Right ventricle myocardium (tissue), 1 donor: Measurements from ENCODE around the gene P3H2.

DNA sequence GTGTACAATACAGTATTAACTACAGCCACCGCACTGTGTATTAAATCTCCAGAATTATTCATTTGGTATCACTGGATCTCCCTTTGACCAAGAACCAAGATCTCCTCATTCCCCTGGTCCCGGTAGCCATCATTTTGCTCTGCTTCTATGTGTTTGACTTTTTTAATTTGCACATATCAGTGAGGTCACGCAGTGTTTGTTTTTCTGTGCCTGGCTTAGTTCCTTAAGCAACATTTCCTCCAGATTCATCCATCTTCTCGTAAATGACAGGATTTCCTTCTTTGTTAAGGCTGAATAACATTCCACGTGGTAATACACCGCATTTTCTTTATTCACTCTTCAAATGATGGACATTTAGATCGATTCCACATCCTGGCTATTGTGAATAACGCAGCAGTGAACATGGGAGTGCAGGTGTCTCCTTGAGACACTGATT lies 212.0 kb downstream of the LPP start:
- PRO-cap, 2 experiments, result no peak in any of the 2 experiments

DNA sequence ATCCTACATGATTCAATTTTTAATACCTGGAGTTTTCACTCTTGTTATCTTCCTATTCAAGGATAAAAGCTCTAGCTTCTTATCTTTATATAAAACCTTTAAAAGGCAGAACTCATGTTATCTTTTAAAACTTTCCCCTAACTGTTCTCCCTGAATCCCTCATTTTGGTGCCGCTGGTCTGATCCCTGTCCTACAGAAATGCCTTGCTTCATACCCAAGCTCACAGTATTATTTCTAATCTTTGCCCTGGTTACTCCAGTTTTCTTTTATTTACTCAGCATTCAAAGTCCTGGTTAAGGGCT lies 247.2 kb downstream of the LPP start:
- PRO-cap, 2 experiments, result no peak in any of the 2 experiments

DNA sequence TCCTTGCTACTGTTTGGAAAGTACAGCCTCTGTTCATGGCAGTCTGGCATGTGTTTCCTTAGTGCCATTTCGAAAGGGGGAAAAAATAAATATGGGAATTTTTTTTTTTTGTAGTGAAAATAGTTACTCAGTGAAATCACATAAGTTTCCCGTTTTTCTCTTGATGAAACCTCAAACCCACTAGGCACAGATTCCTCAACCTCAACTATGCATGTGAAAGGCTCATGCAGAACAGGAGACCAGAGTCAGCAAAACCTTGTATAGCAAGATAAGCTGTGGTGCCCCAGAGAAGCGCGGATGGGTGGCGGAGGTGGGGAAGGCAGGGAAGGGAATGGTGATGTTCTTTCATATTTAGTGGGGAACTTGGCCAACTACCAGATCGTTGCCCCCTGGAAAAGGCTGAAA lies 353.4 kb downstream of the LPP start:
- PRO-cap, 2 experiments, result no peak in any of the 2 experiments

GRCh38 chr3:188609345-188609970 lies 455.5 kb downstream of the LPP start:
- PRO-cap, 2 experiments, result no peak in any of the 2 experiments

DNA sequence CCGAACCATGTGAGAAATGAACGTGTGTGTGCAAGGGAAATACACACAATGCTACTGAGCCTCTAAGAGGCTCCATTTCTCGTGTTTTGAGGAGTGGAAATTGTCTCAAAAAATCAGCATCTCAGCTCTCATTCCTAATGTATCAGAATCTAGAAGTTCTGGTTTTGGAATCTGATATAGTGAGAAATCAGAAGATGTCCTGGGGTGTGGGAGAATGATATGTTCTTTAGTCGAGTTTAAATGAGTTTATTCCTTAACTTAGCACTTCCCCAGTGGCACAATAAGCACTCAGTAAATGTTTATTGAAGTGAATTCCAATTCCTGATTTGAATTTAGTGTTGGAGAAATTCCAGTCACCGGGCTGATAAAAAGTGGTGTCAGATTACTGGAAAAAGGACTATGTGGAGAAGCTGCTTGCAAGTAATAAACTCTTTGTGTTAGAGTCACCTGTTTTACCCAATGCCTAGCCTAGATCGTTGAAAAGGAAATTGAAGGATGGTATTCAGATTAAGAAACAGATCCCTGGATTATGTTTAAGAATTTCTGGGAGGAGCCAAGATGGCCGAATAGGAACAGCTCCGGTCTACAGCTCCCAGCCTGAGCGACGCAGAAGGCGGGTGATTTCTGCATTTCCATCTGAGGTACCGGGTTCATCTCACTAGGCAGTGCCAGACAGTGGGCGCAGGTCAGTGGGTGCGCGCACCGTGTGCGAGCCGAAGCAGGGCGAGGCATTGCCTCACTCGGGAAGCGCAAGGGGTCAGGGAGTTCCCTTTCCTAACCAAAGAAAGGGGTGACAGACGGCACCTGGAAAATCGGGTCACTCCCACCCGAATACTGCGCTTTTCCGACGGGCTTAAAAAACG lies 481.8 kb downstream of the LPP start:
- PRO-cap, 2 experiments, result no peak in any of the 2 experiments

DNA sequence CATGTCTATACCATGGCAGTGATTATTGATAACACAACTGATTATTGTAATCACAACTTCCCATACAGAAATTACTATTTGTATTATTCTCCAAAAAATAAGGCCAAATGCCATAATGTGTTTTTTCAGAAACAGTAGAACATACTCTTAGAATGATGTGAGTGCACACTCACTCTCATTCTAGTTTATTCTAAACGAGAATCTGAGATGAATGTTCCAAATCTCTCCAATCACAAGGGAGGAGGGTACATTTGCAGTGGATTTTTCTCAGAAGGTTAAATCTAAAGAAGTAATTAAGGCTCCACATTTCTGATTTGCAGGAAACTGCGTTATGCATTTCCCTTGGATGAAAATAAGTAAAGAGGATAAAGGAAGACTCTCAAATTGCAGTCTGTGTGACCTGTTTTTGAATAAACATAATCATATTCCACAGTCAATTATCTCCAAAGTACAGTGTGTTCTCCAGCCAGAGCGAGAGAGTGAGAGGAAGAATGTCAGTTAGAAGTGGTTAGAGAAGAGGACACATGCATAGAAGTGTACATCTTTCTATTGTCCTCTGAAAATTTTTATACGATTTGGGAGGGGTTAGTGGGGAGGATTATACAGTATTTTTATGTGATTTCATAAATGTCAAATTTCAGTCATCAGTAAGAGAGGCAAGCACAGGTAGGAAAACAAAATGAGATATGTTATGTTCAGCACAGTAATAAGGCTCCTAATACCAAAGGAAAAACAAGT lies 487.0 kb downstream of the LPP start:
- PRO-cap, 2 experiments, result no peak in any of the 2 experiments

GRCh38 chr3:188772675-188773343 lies 399.0 kb upstream of the TPRG1 start:
- PRO-cap, 2 experiments, result no peak in any of the 2 experiments

DNA sequence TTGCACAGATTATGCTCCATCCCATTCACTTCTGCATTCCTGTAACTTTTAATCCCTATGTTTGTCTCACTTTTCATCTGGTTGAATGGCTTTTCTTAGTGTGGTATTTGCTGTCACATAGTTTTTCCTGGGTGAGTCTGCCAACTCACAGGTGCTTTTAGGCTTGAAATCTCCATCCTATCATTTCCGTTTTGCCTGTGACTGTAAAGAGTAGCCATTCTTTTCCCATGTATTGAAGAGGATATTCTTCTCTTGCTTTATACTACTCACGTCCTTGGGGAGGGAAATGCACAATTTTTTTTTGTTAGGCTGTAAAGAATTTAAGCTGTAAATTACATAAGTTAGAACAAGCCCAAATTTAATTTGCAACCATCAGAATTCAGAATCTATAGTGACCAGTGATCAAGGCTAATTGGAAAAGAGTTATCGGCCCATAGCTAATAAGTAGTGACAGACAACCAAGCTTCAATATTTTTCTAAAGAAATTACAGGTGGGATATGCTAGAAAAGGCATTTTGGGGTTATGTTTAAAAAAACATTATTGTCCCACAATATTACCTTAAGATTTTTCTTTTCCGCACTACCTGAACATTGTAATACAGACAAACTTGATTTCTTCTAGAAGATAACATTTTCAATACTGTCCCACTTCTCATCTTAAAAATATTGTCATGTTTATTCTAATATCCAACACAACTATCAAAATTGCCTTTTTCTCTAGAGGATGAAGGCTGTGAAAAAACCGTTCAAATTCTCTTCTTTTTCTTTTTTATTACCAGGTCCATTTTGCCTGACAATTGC lies 296.9 kb upstream of the TPRG1 start:
- PRO-cap, 2 experiments, result no peak in any of the 2 experiments

DNA sequence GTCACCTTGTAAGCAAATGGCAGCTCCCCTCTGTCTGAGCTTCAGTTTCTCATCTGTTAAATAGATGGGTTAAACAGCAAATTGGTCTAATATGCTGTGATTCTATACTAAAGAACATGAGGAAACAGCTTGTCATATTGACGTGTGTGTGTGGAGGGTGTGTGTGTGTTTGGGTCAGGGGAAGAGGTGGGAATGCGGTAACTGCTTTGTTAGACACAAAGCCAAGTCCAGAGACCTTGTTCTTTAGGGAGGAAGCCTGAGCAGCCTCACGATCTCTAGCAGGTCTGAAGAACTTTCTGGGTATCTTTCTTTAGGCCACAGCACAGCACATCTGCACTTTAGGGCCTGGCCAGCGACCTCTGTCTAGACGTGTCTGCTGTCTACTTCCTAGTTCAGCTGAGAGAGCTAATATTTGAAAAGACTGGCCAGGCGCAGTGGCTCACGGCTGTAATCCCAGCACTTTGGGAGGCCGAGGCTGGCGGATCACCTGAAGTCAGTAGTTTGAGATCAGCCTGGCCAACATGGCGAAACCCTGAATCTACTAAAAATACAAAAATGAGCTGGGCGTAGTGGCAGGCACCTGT lies 220.0 kb upstream of the TPRG1 start:
- PRO-cap, 2 experiments, result no peak in any of the 2 experiments

DNA sequence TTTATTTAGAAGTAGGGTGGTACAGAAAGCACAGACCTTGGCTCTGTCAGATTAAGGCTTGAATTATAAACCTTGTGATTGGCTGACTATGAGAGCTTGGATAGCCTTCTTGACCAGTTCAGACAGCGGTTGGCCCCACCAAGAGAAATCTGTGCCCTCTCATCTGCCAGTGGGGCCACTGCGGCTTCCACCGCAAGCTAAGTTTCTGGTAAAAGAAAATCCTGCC lies 71.2 kb upstream of the TPRG1 start:
- PRO-cap, 2 experiments, result no peak in any of the 2 experiments

DNA sequence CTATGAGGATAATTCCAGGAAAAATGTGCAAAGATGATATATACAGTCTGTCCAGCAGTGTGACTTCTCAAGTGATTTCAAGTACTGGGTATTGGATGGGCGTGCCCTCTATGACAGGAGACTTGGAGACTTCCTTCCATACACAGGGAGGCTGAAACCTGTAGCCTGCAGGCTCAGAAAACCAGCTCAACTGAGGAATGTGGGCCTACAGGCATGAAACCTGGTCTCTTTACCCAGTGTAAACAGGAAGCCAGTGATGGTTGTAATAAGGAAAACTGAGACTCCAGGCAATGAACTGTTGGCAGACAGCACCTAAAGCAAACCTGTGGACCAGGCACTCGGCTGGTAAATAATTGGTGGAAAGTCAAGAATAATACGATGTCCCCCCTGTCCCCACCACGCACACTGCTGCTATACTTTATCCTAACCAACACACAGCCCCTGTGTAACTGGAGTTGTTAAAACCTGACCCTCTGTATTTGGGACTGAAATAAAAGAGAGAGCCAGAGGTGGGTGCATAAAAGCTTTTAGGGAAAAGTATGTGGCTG lies 144.6 kb downstream of the TPRG1 start:
- PRO-cap, 2 experiments, result no peak in any of the 2 experiments

- PRO-cap, 2 experiments, result peak in 1 of 2 experiments; most common plus-strand start chr3:189814054 (in 1); most common minus-strand start chr3:189813916 (in 1)
These were observed 182.6 kb downstream of the TP63 start for GRCh38 chr3:189813605-189814347.

DNA sequence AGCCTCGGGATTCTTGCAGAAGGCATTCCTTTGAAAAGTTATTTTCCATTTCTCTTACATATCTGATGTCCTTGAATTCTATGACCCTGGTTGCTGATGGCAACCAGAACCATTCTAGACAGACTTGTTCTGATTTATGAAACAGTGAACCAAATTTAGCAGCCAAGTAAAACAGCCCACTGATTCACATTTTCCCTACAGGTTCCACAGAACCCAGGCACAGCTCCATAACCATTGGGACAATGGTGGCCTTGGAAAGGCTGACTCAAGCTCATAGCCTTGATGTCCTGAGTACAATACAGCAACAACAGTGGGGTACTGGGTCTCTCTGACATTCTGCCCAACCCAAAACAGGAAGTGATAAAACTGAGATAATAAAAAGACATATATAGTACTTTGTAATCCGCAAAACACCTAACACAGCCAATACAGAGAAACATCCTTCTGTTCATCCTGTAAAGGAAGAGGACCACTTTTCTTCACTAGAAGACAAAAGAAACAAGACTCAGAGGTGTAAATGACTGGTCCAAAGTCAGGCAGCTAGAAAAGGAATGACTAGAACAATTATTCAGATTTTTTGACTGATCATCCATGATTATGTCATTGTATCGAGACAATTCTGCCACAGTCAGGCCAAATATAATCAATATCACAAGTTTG lies 26.2 kb downstream of the P3H2 start:
- PRO-cap, 2 experiments, result no peak in any of the 2 experiments

DNA sequence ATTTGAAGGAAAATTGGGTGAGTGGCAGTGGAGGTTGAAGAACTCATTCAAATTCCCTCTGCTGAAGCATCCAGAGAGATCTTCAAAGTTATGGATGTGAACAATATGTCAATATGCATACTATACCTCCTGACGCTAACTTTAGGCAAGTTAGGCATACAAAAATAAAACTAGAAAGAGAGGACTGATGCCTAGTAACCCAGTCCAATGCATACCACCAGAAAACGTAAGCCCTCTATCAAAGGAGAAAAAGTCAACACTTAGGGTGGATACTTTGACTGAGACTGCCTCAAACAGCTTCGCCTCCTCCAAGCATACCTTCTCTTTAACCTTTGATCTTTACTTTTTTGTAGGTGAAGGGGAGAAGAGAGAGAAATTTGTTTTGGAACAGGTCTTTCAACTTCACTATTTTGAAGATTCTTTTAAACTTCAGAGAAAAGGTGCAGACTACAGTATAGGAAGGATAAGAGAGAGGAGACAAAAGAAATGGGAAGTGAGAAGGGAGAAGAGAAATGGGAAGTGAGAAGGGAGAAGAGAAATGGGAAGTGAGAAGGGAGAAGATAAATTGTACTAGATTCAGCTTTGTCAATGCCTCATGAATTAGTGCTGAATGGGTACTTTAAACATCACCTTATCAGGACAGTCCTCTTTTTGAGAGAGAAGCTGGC lies 1.2 kb downstream of the P3H2 start:
- PRO-cap, 2 experiments, result no peak in any of the 2 experiments

DNA sequence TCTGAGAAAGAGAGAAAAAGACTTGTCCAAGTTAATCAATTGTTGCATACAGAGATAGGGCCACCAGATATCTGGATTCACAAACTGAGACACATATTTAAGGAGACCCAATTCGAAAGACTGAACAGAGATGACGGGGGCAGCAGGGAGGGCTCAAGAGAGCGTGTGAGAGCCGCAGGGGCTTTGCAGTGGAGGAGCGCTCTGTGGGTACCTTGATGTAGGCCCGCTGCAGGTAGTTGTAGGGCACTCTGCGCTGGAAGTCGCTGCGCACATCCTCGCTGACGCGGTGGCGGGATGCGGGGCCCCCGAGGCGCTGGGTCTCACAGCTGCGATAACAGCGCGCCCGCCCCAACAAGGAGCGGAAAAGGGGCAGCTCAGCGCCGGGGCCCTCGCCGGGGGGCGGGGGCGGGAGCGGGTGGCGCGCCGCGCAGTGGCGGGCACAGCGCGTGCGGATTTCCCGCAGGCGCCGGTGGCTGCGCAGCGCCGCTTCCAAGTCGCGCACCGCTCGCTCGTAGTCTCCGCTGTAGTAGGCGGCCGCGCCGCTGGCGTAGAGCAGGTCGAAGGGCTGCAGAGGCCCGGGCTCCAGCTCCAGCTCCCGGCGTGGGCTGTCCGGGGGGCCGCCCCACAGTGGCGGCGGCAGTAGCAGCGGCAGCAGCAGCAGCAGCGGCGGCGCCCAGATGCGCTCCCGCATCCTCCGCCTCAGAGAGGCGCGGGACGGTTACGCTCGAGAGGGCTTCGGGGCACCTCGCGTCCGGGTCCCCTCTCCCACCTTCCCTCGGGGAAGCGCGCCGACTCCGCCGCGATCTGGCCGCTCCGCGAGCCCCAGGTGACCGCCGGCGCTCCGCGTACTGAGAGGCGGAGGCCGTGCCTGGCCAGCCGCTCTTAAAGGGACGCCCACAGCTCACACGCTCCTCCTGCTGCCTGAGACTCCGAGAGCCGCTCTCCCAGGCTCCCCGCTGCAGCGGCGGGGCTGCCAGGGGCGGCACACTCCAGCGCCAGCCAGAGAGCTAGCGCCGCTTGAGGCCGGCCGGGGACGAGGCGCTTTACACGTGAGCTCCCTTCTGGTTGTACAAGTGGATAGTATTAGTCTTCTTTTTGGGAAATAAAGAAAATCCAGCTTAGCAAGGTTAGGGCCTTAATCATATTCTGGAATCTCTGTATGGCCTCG lies at the start of gene P3H2:
Gene P3H2 (minus strand): TSS at position 857 of the 1,168 bp plus-strand sequence.
- PRO-cap, 2 experiments, result peak in 2 of 2 experiments; most common plus-strand start position 956 of the sequence (in 1); most common minus-strand start position 850 of the sequence (in 1)

DNA sequence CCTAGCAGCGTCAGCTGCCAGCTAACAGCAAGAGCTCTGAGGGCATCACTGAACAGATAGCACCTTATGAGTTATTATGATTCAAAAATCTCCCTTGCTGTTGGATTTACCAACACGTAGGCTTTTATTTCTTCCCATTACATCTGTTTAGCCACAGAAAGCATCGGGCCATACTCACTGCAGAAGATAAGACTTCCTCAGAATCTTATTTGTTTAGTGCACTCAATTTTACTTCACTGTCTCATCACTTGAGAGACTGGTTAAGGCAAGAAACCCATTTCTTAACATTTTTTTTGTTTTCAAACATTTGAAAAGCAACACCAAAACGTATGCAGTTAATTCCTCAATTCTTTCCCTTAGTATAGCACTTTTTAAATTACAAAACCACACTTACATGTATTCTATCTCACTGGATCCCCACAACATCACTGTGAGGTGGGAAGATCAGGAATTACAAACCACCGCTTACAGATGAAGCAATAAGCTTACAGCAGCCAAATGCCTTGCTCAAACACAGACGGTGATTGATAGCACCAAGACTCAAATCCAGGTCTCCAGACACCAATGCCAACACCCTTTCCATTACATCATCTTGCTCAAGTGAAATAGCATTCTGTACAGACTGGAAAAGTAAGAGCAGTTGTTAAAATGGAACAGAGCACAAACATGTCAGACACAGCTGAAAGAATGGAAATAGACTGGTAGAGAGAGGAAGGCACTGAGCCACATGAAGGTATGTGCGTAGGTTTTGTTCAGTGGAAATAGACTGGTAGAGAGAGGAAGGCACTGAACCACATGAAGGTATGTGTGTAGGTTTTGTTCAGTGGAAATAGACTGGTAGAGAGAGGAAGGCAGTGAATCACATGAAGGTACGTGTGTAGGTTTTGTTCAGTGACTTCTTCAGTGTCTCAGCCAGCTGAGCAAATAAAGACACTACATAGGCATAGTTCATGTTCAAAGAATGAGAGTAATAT lies 15.9 kb downstream of the CLDN1 start:
- PRO-cap, 2 experiments, result no peak in any of the 2 experiments

DNA sequence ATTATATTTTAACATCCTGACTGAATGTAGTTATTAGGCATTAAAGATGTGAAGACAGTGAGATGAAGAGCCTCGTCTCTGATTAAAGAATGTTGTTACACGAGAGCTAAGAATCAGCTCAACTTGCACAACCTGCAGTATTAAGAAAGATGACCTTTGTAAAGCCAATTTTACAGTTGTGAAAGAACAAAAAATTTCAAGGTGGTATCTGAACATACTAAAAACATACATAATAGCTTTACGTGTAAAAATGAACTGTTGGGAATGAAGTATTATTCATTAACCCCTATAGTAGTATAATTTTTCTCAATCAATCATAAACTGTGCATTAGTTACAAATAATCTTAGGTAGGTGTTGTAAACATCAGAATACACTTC lies 12.8 kb downstream of the CLDN1 start:
- PRO-cap, 2 experiments, result no peak in any of the 2 experiments

GRCh38 chr3:190424337-190424994 lies 25.2 kb downstream of the TMEM207 start:
- PRO-cap, 2 experiments, result no peak in any of the 2 experiments

- PRO-cap, 2 experiments, result no peak in any of the 2 experiments
These were observed 13.4 kb downstream of the IL1RAP start for GRCh38 chr3:190527221-190527846.

DNA sequence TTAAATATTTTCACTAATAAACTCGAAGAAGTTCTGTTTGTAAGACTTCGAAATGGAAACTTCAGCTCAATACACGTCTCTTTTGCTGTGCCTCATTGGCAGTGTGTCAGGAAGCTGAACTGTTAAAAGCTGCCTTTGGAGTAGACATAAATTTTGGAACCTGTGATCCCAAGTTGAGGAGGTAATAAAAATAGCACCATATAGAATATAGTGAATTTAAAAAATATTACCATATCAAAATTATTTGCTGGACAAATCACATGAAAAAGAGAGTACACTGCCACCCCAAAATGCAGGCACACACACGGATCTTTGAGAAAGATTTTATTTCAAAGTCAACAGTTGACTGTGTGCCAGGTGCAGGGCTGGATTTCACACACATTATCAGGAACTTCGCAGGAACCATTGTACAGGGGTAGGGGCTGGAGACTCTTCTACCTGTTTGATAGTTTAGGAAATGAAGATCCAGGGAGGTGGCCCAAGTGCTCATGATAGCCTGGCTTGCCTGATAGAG lies 54.0 kb downstream of the IL1RAP start:
- PRO-cap, 2 experiments, result no peak in any of the 2 experiments